ENCODE results near the genes SCG2 and CCDC195.

DNA sequence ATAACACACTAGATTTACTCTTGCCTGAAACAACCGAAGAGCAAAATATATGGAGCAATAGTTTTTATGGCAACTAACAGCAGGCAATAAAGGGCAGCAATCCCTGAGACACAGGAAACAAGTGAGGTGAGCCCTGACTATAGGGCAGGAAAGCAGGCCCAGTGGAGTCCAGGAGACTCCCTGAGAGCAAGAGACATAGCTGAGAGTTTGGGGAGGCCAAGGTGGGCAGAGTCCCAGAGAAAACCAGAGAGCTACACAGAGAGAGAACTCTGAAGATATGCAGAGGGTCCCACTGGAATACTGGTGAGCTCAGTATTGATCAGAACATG lies 18.8 kb downstream of the FARSB start:
- PRO-cap, result no peak

GRCh38 chr2:222743481-222743963 lies 72.1 kb downstream of the MOGAT1 start:
- PRO-cap, result no peak

DNA sequence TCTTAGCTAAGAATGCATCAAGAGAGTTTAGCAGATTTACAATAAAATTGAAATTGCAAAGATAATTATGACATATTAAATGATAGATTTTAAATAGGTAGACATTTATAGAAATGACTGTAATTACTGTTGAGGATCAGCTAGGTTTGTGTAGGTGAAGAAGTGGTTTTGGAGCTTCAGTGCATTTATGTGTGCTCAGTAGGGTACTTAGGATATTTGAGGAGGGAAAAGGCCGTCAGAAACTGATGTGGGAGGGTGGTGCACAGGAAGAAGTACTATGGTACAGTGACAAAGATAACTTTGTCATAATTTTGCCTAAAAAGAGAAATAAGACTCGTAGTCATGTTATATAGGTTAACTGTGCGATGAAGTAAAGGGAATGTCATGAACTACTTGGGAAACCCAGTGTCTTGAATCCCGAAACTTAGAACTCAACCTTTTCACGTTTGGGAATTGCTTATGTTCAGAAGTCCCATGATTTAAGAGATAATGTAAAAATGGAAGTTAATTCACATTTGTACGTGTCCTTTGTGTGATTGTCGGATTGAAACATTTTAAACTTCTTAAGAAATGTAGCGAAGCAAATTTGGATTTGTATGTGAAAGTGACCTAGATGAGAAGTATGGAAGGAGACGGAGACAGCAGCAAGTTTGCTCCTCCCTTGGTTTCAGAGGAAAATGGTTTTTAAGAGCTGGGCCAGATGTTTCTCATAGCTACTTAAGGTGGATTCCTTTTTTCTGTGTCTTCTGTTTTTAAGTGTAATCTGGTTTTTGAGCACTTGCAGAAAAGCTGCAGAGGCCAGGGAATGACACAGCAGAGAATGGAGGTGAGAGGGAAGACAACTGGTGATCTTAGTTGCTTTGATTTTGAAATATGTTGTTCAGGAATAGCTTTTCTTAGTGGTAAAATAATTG lies 28.5 kb downstream of the ACSL3 start:
- PRO-cap, result no peak

DNA sequence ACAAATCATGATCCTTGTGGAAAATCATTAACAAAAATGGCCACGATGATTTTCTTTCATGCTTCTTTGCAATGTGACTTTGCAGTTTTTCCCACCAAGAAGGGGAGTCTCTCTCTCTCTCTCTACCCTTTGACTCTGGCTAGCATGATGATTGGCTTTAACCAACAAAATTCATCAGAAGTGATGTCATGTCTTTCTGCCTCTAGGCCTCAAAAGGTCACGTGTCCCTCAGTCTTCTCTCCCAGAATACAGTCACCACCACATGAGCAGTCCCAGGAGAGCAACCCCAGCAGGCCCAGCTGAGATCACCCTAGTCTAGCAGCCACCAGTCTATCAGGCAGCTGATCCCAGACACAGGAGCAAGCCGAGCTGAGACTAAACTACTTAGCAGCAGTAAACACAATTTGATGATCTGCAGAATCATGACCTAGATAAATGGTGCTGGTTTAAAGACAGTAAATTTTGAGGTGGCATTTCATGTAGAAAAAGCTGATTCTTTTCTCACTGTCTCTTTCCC lies 132.8 kb downstream of the SCG2 start:
- PRO-cap, result no peak

DNA sequence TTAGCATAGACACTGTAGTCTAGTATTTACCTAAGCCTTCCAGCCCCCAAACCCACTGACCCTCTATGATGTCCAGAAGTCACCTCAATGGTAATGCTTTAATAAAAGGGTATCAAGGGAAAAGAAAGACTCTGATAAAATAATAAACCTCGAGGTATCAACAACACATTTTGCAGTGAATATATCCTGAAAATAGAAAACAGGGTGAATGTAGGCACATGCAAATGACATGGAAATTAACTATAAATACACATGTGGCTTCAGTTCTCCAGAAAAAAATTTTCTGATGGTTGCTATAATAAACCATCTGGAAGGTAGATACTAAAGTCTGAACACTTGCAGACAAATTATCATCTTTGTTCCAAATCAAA lies 14.2 kb downstream of the SCG2 start:
- PRO-cap, result no peak

GRCh38 chr2:223602051-223602557 lies at the start of gene SCG2:
SCG2 (minus strand) TSS chr2:223602361.
- PRO-cap, result no peak

DNA sequence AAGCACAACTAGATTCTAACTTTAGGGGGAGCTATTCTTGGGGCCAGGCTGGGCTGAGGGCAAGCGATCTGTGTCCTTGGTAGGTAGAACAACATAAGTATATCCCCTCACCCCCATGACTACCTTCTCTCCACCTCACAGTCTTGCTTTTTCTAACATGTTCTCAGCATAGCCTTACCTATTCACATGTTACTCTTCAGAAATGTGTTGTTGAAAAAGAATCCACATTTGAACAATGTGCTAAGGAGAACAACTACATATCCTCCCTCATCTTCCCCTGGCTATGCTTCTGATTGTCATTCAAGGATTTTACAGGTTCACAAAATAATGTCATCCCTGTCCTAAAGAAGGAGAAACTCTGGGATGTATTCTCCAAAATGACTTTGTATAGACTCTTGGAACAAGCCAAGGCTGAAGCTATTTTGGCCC lies 96.3 kb upstream of the SCG2 start:
- PRO-cap, result no peak

- PRO-cap, result no peak
Measured at GRCh38 chr2:223760730-223761558, 76.4 kb downstream of the AP1S3 start.

DNA sequence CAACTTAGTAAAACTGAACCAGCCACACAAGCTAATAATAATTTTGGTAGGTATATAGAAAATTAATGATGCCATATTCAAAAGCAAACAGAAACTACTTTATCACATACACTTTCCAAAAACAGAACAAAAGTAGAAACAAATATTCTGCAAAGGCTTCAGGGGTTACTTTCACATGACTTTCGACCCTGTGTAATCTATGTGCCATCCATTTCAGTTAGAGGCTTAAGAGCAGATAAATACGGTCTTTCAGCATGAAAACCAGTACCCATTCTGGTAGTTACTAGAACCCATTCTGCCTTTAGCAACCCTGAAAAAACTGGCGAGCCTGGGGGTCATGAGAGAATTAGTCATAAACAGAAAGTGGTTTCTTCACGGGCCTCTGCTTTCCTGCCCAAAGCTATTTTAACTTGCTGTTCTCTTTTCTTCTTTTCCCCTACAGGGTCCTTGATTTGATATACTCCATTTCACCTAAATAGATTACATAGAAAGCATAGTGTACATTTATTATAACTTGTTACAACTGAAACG lies 48.4 kb downstream of the WDFY1 start:
- PRO-cap, result no peak

DNA sequence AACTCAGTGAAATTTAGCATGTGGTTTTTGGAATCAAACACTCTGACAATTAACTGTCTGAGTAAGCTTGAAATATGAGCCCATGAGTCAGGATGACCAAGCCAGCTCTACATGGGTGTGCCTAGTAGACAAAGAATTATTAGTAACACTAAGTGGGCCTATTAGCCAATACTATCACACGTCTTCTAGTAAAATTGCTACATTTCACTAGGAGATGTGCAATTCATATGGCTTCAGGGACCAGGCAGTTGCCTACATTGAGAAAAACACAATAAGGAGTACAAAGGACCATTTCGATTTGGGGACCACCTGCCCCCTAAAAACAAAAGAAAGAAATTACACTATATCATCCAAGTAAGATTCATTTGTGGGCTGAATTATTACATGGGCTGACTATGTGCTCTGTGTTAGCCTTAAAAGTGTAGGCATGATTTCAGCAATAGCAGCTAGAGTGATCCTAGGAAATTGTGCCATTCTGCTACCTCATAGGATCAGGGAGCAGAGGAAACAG lies 47.6 kb upstream of the SERPINE2 start:
- PRO-cap, result no peak

- PRO-cap, result no peak
Measured at GRCh38 chr2:224399667-224400132, 2.2 kb downstream of the FAM124B start.

GRCh38 chr2:224448983-224449520 lies 47.1 kb upstream of the FAM124B start:
- PRO-cap, result no peak

- PRO-cap, result no peak
Measured at GRCh38 chr2:224478175-224478542, 76.3 kb upstream of the FAM124B start.

DNA sequence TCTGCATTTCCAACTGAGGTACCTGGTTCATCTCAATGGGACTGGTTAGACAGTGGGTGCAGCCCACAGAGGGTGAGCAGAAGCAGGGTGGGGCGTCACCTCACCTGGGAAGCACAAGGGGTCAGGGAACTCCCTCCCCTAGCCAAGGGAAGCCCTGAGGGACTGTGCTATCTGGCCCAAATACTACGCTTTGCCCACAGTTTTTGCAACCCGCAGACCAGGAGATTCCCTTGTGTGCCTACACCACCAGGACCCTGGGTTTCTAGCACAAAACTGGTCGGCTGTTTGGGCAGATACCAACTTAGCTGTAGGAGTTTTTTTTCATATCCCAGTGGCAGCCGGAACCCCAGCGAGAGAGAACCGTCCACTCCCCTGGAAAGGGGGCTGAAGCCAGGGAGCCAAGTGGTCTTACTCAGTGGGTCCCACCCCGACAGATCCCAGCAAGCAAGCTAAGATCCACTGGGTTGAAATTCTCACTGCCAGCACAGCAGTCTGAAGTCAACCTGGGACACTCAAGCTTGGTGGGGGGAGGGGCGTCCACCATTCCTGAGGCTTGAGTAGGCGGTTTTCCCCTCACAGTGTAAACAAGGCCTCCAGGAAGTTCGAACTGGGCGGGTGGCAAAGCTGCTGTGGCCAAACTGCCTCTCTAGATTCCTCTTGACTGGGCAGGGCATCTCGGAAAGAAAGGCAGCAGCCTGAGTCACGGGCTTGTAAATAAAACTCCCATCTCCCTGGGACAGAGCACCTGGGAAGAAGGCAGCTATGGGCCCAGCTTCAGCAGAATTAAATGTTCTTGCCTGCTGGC lies 83.2 kb upstream of the FAM124B start:
- PRO-cap, result no peak

DNA sequence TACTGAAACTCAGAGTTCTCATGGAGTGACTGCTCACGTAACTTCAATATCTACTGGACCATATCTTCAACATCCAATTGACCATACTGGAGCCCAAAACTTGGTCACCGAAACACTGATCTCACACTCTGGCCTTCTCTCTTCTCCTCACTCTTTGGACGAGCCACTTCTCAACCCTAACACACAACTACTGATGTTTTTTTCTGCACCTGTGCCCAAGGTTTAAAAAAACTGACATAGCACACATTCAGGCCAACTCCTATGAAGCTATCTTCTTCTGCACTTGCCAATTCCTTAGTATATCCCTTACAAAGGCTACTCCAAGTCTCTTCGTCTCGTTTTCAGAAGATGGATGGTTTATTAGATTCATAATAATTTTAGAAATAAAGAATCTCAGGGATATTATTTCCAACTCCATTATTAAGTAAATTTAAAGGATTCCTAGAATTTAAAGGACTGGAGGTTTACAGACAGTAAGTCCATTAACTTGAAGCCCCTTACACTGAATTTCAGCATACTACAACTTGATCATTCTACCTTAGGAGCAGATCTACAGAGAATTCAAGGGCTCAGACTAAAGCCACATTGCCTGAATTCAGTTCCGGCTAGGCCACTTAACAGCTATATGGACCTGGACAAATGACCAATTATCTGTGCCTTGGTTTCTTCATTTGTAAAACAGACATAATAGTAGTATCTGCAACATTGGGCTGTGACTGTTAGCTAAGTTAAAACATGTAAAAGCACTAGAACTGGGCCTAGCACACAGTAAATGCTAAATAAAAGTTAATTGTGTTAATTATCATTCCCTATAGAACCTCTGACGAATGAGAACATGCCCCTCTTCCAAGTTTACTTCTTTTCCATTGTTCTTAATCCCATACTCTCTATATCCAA lies 31.0 kb downstream of the CUL3 start:
- PRO-cap, result no peak

GRCh38 chr2:224583910-224584708 lies 1.1 kb downstream of the CUL3 start:
- PRO-cap, result no peak

GRCh38 chr2:224716153-224716545 lies at the start of gene CCDC195:
CCDC195 (minus strand) TSS chr2:224716365.
- PRO-cap, result no peak

DNA sequence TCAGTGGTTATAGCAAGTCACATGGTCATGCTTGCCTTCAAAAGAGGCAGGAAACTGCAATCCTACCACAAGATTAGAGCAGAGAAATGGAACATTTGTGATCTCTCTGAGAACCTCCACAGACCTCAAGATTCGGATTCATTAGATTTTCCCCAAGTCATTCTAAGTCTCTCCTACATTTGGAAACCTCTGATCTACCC lies 48.5 kb upstream of the CCDC195 start:
- PRO-cap, result no peak

- PRO-cap, result no peak
Measured at GRCh38 chr2:224875809-224876577, 159.8 kb upstream of the CCDC195 start.

DNA sequence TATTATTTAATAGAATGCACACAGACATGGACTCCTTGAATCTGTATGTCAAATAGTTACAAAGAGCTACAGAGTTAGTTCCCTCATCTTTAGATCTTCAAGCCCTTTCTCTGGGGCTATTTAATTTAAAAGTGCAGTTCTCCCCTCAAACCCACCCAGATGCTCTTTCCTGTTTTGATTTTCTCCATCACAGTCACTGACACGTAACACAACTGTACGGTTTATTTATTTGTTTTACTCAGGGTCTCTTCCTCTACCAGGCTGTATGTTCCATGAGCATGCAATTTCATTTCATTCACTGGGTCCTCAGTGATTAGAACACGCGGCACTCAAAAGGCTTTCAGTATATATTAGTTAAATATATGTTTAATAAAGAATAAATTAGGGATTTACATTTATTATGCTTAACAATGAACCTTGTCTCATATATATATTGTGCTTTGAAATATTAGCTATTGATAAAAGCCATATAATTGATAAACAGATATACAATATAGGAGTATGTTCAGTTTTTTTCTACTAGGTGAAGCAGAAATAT lies 94.6 kb downstream of the DOCK10 start:
- PRO-cap, result no peak